Skeletal muscle tissue (tissue), 7 donors: Measurements from ENCODE around the gene CCT5.

- PRO-cap, 3 experiments: no peak in any of the 3 experiments
- RAMPAGE, long total RNA: no peak
- RRBS, 2 experiments: no CpG with 5 or more reads among the region's 8 CpGs
Observed at GRCh38 chr5:6636042-6636942, 3.1 kb downstream of the SRD5A1 start.

DNA sequence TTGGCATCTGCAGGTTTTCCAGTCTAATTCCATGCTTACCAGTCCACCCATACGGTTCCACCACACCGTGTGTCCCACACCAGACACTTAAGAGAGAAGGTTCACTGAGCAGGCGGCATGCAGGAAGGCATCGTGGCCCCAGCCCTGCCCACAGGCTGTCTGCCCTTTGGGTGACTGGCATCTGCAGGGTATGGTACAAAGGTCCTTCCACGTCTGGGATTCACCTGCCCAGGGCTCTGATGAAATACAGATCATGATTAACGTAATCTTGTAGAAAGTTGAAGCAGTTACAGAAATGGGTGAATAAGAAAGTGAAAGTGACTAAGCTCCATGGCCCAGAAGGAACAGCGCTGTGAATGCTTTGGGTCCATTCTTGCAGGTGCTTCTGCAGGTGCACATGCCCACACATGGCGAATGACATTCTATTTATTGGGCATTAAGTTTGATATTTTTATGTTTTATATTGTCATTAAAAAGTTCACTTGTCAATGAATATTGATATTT, 27.1 kb downstream of the SRD5A1 start:
- PRO-cap, 3 experiments: no peak in any of the 3 experiments
- RAMPAGE, long total RNA: no peak
- RRBS, 2 experiments: no CpG with 5 or more reads among the region's 8 CpGs

- PRO-cap, 3 experiments: no peak in any of the 3 experiments
- RAMPAGE, long total RNA: no peak
- RRBS, 2 experiments: no CpG with 5 or more reads among the region's 6 CpGs
Observed at GRCh38 chr5:6710013-6710529, 3.2 kb upstream of the TENT4A start.

DNA sequence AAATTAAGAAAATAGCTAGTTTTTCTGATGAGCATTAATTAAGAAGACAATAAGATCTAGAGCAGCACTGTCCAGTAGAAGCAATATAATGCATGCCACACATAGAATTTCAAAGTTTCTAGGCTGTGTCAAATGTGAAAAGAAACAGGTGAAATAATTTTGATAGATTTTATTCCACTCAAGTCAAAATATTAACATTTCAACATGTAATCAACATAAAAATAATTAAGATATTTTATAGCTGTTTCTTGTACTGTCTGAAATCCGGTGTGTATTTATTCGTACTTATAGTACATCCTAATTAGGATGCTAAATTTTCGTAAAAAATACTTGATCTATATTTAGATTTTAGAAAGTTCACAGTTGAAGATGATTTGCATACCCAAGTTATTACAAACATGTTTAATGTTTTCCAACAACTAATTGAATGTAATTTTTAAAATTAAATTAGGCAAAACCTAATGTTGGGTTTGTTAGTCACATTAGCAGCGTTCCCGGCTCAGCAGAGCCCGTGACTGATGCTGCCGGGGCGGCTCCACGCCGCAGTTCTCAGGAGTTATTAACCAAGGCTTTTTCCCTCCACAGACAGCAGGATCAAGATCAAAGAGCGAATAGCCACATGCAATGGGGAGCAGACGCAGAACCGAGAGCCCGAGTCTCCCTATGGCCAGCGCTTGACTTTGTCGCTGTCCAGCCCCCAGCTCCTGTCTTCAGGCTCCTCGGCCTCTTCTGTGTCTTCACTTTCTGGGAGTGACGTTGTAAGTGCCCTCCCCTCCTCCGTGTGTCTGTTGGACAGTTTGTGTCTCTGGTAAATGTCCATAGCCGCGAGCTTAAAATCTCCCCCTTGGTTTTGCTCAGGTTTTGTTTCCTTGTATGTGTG, 36.8 kb downstream of the TENT4A start:
- PRO-cap, 3 experiments: no peak in any of the 3 experiments
- RAMPAGE, long total RNA: no peak
- RRBS, 2 experiments: no CpG with 5 or more reads among the region's 21 CpGs

GRCh38 chr5:6755355-6756004, 42.2 kb downstream of the TENT4A start:
- PRO-cap, 3 experiments: no peak in any of the 3 experiments
- RAMPAGE, long total RNA: no peak
- RRBS, 2 experiments: no CpG with 5 or more reads among the region's 14 CpGs

GRCh38 chr5:7146938-7147306, 249.0 kb upstream of the ADCY2 start:
- PRO-cap, 3 experiments: no peak in any of the 3 experiments
- RAMPAGE, long total RNA: no peak
- RRBS, 2 experiments: no CpG with 5 or more reads among the region's 1 CpG

GRCh38 chr5:7396530-7397023, 639 bp downstream of the ADCY2 start:
- PRO-cap, 3 experiments: peak in 3 of 3 experiments; most common minus-strand start chr5:7396675 (in 1)
- RAMPAGE, long total RNA: no peak
- RRBS, 2 experiments: 2 to 3% methylated on average over 17 of the region's 40 CpGs

GRCh38 chr5:8457293-8457861, 588.4 kb downstream of the MTRR start:
- PRO-cap, 3 experiments: peak in 3 of 3 experiments; most common plus-strand start chr5:8457691 (in 2); most common minus-strand start chr5:8457385 (in 2)
- RAMPAGE, long total RNA: start-site peak on the plus strand at chr5:8457687-8457741, 203 and 52 reads in 2 replicates
- RRBS, 2 experiments: 18 to 25% methylated on average over 11 of the region's 50 CpGs

- PRO-cap, 3 experiments: no peak in any of the 3 experiments
- RAMPAGE, long total RNA: no peak
- RRBS, 2 experiments: no CpG with 5 or more reads among the region's 11 CpGs
Observed at GRCh38 chr5:8843543-8844238, 702.2 kb downstream of the SEMA5A start.

DNA sequence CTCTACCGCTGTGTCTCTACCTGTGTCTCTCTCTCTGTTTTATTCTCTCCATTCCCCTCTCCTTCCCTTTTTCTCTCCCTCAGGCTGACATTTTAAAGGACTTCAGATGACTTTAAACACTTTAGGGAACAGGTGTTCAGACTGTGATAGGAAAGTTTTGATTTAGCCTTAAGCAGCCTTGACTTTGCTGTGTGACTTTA, 530.8 kb downstream of the SEMA5A start:
- PRO-cap, 3 experiments: no peak in any of the 3 experiments
- RAMPAGE, long total RNA: no peak
- RRBS, 2 experiments: no CpG with 5 or more reads among the region's 1 CpG

DNA sequence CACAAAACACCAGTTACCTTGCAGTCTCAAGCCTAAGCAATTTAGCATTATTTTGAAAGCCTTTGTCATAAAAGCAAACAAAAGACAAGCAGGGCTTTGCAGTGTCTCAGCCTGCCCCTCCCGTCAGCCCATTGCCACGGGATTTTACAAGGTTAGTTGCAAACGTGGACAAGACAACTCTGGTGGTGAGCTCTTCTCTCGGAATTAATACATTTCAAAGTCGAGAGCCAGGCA, 190.3 kb downstream of the ATPSCKMT start:
- PRO-cap, 3 experiments: no peak in any of the 3 experiments
- RAMPAGE, long total RNA: no peak
- RRBS, 2 experiments: no CpG with 5 or more reads among the region's 5 CpGs

DNA sequence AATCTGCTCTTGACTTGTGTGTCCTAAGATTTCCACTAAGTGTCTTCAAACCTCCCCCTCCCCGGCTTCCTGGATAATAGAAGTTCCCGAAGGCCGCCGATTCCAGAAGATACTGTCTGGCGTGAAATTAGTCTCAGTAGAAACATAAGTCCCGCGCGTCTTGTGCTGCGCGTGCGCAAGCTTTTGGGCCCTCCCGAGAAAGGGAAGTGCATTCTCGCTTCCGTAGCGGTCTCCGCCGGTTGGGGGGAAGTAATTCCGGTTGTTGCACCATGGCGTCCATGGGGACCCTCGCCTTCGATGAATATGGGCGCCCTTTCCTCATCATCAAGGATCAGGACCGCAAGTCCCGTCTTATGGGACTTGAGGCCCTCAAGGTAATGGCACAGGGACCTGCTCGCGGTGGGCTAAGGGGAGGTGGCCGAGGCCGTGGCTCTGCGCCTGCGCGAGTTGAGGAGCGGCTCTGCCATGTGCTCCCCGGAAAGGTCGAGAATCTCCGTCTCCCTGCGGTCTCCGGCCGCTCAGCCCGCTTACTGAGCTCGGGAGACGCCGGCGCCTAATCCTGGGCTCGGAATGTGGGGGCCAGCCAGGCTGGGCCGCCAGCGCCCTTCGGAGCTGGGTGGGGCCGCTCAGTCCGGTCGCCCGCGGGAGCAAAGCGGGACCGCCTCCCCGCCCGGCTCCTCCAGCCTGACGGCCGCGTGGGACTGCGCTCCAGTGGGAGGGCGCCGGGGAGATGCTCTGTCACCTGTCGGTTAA, at the start of gene CCT5:
TSS of gene CCT5 (plus strand) at position 209 of the 753 bp plus-strand sequence.
- PRO-cap, 3 experiments: peak in 3 of 3 experiments; most common plus-strand start position 225 of the sequence (in 2); most common minus-strand start position 703 of the sequence (in 2)
- RAMPAGE, long total RNA: start-site peak on the plus strand centred at position 237 of the sequence, 57 bp wide, 1,438 and 1,304 reads in 2 replicates
- RRBS, 2 experiments: 1 to 3% methylated on average over 24 of the region's 63 CpGs

GRCh38 chr5:10262971-10263398, 12.9 kb downstream of the CCT5 start:
- PRO-cap, 3 experiments: no peak in any of the 3 experiments
- RAMPAGE, long total RNA: no peak
- RRBS, 2 experiments: no CpG with 5 or more reads among the region's 11 CpGs

GRCh38 chr5:10265182-10266101, 15.4 kb downstream of the CCT5 start:
- PRO-cap, 3 experiments: no peak in any of the 3 experiments
- RAMPAGE, long total RNA: no peak
- RRBS, 2 experiments: no CpG with 5 or more reads among the region's 6 CpGs

- PRO-cap, 3 experiments: no peak in any of the 3 experiments
- RAMPAGE, long total RNA: no peak
- RRBS, 2 experiments: no CpG with 5 or more reads among the region's 13 CpGs
Observed at GRCh38 chr5:10335651-10336286, 17.7 kb upstream of the MARCHF6 start.

DNA sequence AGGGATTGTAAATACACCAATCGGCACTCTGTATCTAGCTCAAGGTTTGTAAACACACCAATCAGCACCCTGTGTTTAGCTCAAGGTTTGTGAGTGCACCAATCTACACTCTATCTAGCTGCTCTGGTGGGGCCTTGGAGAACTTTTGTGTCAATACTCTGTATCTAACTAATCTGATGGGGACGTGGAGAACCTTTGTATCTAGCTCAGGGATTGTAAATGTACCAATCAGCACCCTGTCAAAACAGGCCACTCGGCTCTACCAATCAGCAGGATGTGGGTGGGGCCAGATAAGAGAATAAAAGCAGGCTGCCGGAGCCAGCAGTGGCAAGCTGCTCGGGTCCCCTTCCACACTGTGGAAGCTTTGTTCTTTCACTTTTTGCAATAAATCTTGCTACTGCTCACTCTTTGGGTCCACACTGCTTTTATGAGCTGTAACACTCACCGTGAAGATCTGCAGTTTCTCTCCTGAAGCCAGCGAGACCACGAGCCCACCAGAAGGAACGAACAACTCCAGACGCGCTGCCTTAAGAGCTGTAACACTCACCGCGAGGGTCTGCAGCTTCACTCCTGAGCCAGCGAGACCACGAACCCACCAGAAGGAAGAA, 22.4 kb downstream of the MARCHF6 start:
- PRO-cap, 3 experiments: no peak in any of the 3 experiments
- RAMPAGE, long total RNA: no peak
- RRBS, 2 experiments: no CpG with 5 or more reads among the region's 15 CpGs

GRCh38 chr5:10400757-10401687, 40.7 kb upstream of the ROPN1L start:
- PRO-cap, 3 experiments: no peak in any of the 3 experiments
- RAMPAGE, long total RNA: no peak
- RRBS, 2 experiments: no CpG with 5 or more reads among the region's 6 CpGs

GRCh38 chr5:10457814-10458282, 16.2 kb downstream of the ROPN1L start:
- PRO-cap, 3 experiments: no peak in any of the 3 experiments
- RAMPAGE, long total RNA: no peak
- RRBS, 2 experiments: no CpG with 5 or more reads among the region's 9 CpGs

DNA sequence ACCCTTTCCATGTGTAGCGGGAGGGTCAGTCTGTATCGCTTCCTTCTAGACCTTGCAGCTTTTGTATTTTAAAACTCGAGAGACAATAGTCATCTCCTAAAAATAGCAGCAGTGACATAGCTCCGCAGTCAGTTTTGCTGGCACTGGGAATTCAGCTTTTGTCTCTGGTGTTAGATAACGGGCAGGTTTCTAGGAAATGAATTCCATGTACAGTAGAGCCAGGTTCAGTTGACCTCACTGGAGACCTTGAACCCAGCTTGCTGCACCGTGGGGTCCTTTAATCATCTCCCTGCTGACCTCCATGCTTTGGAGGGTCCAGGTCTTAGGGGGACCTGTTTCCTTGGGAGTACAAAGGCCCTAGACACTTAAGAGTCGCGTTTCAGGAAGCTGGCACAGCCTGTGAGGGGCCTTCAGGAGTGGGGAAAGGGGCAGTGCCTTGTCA, 13.8 kb downstream of the ANKRD33B start:
- PRO-cap, 3 experiments: peak in 1 of 3 experiments; most common minus-strand start position 63 of the sequence (in 1)
- RAMPAGE, long total RNA: no peak
- RRBS, 2 experiments: no CpG with 5 or more reads among the region's 8 CpGs

DNA sequence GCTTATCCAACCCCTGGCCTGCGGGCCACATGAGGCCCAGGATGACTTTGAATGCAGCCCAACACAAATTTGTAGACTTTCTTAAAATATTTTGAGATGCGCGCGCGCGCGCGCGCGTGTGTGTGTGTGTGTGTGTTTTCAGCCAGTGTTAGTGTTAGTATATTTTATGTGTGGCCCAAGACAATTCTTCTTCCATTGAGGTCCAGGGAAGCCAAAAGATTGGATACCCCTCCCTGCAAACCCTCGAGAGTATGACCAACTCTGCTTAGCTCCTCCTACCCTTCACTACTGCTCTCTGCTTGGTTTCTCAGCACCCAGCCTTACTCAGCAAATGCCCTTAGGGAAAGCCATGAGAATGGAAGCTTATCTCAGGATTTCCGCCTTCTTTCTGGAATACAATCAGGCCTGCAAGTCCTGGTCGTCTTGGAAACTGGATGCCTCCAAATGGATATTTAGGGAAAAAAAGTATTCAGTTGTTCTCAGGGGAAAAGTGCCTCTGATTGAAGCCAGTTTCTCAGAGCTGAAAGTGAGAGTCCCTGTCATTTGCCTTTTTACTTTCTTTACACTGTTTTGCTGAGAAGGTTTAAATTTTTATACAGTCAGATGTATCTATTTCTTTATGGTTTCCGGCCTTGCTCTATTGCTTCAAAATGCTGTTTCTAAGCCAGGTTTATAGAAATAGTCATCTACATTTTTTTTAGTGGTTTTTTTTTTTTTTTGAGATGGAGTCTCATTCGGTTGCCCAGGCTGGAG, 26.8 kb downstream of the ANKRD33B start:
- PRO-cap, 3 experiments: no peak in any of the 3 experiments
- RAMPAGE, long total RNA: no peak
- RRBS, 2 experiments: no CpG with 5 or more reads among the region's 15 CpGs